ENCODE measurements around a stretch of chr15.

GRCh38 chr15:77486919-77487554, 66.3 kb downstream of the HMG20A start:
- RRBS, result no CpG with 5 or more reads among the region's 6 CpGs

- RRBS, result no CpG with 5 or more reads among the region's 8 CpGs
These were observed 77.3 kb downstream of the HMG20A start for GRCh38 chr15:77497827-77498513.

GRCh38 chr15:77510118-77511213, 89.8 kb downstream of the HMG20A start:
- RRBS, result no CpG with 5 or more reads among the region's 12 CpGs

DNA sequence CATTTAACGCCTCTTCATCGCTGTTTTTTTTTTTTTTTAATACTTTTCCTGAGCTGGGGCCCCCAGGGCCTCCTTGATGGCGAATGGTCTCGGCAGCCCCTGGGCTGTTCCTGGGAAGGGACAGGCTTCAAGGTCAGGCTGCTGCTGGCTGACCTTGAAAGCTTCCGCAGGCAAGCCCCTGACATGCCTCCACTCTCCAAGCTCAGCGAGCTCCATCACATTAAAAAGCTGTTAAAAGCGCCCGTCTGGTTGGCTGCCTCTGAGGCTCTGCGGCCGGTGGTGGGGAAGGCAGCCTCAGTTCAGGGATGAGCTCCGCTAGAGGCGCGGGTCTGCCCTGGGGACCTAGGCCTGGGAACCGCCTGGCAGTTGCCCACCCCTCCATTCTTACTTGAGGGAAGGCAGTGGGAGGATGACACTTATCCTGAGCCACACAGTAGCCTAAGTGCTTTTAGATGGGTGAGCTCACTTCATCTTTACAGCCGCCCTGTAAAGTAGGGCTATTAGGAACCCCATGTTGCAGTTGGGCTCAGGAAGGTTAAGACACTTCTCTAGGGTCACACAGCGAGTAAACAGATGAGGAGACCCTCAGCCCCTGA, 103.7 kb downstream of the LINGO1 start:
- RRBS, result no CpG with 5 or more reads among the region's 16 CpGs

DNA sequence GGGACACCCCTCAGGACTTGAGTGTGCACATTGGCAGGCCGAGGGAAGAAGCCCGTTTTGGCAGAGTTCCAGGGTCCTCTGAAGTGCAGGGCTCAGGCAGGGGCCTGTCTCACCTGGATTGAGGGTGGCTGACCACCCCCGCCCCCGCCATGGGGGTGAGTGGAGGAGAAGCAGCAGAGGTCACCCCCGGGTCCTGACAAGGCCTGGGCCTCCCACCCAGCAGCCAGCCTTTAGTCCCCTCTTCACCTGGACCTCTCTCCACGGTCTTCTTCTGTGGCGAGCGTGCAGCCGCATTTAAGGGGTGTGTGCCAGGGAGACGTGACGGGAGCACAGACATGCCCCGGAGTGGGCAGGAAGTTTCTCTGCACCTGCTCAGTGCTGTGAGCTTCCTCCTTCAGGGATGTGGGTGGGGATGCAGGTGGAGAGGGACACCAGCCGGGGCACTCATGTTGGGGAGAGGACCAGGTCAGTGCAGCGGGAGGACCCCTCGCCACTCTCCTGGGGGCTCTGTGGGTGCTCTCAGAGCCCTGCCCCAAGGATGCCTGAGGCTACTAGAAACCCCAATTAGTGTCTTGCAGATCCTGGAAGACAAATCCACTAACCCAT, 50.6 kb downstream of the LINGO1 start:
- RRBS, result 77% methylated on average over 2 of the region's 15 CpGs

GRCh38 chr15:77887593-77888437, 189.7 kb downstream of the TBC1D2B start:
- RRBS, result no CpG with 5 or more reads among the region's 16 CpGs

- RRBS, result 6% methylated on average over 6 of the region's 46 CpGs
These were observed 133.4 kb downstream of the TBC1D2B start for GRCh38 chr15:77943904-77944811.

DNA sequence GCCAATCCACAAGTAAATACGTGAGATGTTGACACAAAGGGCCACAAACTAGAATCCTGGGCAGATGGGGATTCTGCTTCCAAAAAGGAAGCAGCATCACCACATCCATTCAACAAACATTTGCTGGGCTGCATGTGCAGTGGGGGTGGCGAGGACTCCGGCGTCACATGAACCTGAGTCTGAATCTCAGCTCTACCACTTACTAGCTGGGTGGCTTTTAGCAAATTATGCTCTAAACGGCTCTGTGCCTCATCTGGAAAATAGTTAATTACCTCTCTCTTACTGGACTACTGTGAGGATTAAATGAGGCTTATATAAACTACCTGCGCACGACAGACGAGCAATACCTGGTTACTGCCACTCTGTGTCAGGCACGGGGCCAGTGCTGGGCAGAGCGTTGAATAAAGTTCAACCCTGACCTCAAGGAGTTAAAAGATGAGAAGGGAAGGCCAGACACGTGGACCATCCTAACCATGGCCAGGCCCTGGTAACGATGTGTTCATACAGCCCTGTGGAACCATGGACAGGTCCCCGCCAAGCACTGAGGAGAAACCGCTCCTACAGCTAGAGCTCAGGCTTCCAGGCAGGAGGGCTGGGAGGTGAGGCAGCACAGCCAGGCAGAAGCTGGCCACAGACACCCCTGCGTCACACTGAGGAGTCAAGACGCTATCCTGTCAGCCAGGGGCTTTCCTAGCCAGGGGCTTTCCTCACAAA, 73.5 kb downstream of the TBC1D2B start:
- RRBS, result no CpG with 5 or more reads among the region's 16 CpGs

- RRBS, result no CpG with 5 or more reads among the region's 4 CpGs
These were observed 54.1 kb downstream of the TBC1D2B start for GRCh38 chr15:78023307-78023918.

GRCh38 chr15:78049586-78049976, 27.9 kb downstream of the TBC1D2B start:
- RRBS, result no CpG with 5 or more reads among the region's 2 CpGs

DNA sequence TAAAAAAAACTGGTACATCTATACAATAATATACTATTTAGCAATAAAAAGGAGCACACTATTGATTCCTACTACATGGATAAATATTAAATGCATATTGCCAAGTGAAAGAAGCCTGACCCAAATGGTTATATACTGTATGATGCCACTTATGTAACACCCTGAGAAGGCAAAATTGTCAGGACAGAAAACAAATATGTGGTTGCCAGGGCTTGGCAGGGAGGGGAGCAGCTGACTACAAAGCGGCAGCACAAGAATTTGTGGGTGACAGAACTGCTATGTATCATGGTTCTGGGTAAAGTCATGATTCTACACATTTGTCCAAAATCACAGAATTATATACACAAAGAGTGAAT, 22.6 kb downstream of the TBC1D2B start:
- RRBS, result no CpG with 5 or more reads among the region's 1 CpG

GRCh38 chr15:78209157-78209777, 25.1 kb downstream of the ACSBG1 start:
- RRBS, result no CpG with 5 or more reads among the region's 20 CpGs

DNA sequence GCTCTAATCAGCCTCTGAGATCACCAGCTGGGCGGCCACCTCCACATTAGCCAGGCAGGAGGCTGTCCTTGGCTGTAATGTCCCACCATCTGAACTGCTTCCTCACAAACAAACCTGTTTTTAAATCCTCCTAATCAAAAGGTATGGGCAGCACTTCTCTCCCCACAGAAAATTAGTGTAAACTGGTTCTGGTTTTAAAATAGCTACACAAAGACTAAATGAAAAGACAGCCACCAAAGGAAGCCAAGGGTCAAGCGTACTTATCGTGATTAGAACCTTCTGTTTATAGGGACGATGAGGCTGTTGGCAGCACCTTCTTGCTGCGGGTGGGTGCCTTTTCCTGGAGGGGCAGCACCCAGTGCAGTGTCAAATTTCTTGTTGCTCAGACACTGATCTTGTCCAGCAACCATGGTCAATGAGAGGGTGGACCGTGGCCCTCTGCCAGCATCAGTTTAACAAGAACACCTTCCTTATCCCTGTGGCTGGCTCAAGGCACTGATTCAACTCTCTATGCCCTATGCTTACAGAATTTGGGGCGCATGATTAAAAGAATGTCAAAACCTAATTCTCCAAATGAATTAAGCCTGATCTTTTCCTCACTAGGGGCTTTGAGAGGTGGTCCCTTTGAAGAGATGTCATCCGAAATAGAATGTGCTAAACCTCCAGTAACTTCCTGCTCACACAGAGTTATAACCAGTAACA, 24.4 kb downstream of the ACSBG1 start:
- RRBS, result no CpG with 5 or more reads among the region's 8 CpGs

DNA sequence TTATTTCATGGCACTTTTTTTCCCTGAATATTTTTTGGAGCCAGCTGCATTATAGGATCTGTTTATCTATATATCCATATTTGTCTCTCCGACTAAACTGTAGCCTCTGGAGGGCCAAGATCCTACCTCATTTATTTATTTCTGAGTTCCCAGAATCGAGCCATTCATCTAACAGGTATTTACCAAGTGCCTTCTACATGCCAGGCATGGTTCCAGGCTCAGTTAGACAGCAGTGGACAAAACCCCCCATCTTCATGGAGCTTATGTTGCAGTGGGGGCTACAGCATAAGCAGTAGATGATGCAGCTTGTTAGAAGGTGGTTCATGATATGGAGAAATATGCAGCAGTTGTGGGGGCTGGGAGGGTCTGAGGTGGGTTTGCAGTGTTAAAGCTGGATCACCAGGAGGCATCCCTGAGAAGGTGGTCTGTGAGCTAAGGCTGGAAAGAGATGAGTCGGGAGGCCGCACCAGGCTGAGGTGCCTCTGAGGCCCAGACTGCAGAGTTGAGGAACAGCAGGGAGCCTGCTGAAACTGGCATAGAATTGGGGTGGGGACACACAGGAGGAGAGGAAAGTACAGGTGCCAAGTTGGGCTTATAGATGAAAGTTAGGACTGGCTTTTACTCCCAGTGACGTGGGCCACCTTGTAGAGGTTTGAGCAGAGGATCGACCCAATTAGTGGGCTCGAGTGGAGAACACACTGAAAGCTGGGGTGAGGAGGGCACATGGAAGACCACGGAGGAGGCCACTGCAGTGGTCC, 4.4 kb downstream of the DNAJA4 start:
- RRBS, result no CpG with 5 or more reads among the region's 8 CpGs

- RRBS, result no CpG with 5 or more reads among the region's 7 CpGs
These were observed 8.2 kb downstream of the IREB2 start for GRCh38 chr15:78445877-78446858.

DNA sequence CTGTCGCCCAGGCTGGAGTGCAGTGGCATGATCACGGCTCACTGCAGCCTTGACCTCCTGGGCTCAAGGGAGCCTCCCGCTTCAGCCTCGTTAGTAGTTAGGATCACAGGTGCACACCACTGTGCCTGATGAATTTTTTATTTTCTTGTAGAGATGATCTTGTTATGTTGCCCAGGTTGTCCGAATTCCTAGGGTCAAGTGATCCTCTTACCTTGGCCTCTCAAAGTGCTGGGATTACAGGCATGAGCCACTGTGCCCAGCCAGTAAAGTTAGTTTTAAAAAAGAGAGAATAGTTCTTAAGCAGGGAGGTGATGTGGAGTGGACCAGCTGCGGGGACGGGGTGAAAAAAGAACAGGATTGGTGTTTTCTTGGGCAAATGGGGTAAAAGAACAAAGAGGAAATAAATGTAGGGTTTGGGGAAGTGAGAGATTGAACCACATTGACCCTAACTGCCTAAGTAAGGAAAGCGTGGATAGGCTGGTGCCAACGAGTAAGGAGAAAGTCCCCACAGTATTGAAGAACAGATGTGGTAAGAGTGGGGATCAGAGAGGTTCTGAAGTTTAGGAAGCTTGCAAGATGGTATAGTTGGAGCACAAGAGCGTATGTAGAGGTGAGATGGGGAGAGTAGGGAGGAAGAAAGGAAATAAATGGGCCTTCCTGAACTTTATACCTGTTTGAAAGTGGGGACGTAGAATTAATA, 16.9 kb downstream of the IREB2 start:
- RRBS, result no CpG with 5 or more reads among the region's 11 CpGs

GRCh38 chr15:78475205-78476074, 31.9 kb upstream of the HYKK start:
- RRBS, result no CpG with 5 or more reads among the region's 6 CpGs

DNA sequence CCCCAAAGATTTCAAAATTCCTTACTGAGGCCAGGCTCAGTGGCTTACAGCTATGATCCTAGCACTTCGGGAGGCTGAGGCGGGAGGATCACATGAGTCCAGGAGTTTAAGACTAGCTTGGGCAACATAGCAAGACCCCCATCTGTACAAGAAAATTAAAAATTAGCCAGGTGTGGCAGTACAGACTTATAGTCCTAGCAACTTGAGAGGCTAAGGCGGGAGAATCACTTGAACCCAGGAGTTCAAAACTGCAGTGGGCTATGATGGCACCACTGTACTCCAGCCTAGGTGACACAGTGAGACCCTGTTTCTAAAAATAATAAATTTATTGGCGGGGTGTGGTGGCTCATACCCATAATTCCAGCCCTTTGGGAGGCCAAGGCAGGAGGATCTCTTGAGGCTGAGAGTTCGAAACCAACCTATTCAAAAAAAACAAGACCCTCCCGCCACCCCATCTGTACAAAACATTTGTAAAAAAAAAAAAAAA, 29.7 kb upstream of the HYKK start:
- RRBS, result no CpG with 5 or more reads among the region's 6 CpGs

GRCh38 chr15:78501920-78502532, 5.4 kb upstream of the HYKK start:
- RRBS, result no CpG with 5 or more reads among the region's 6 CpGs

GRCh38 chr15:78507794-78508169, 405 bp downstream of the HYKK start:
- RRBS, result 6% methylated on average over 11 of the region's 18 CpGs

Measured in islet of Langerhans (tissue), 1 donor.